Kidney epithelial cell (primary cell): ENCODE measurements around a stretch of chr2.

DNA sequence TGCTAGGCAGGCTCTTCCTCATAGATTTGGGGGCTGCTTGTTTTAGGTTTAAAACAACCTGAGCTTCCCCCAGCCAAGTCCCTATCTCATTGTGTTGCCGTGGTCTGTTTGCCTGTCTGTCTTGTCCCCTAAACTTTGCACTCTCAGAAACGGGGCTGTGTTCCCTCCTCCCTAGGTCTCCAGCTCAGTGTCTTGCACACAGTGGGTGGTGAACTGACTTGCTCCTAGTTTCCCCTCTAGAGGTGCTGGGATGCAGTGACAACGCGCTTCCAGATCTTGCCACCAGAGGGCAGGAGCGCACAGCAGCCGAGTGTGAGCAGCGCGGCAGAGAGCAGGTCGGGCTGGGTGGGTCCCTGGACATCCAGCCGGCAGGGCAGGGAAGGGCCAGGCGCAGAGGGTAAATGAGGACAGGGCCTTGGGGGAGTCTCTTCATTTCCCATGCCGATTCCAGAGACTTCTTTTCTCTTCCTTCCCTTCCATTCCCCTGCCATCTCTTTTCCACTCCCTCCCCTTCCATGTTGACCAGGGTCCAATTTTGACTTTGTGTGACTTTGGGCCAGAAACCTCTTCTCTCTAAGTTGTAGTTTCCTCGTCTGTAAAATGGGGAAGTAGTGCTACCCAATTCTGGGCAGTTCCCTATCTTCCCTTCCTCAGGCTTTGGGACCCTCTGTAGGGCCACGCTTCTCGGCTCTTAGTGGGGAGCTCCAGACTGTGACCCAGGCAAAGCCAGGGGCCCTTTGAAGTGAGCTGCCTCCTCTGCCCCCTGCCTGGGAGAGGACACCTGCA lies 43.5 kb upstream of the TAF1B start:
- RAMPAGE, long total RNA: no peak
- RRBS: no CpG with 5 or more reads among the region's 15 CpGs

- RAMPAGE, long total RNA: no peak
- RRBS: no CpG with 5 or more reads among the region's 7 CpGs
These were observed 2.8 kb downstream of the GRHL1 start for GRCh38 chr2:9954236-9954838.

GRCh38 chr2:10005862-10006117 lies 37.6 kb upstream of the KLF11 start:
- RAMPAGE, long total RNA: no peak
- RRBS: no CpG with 5 or more reads among the region's 4 CpGs

- RAMPAGE, long total RNA: no peak
- RRBS: 82% methylated on average over 2 of the region's 22 CpGs
These were observed 26.8 kb upstream of the KLF11 start for GRCh38 chr2:10016361-10017239.

- RAMPAGE, long total RNA: no peak
- RRBS: no CpG with 5 or more reads among the region's 6 CpGs
These were observed 5.3 kb downstream of the KLF11 start for GRCh38 chr2:10048640-10048984.

DNA sequence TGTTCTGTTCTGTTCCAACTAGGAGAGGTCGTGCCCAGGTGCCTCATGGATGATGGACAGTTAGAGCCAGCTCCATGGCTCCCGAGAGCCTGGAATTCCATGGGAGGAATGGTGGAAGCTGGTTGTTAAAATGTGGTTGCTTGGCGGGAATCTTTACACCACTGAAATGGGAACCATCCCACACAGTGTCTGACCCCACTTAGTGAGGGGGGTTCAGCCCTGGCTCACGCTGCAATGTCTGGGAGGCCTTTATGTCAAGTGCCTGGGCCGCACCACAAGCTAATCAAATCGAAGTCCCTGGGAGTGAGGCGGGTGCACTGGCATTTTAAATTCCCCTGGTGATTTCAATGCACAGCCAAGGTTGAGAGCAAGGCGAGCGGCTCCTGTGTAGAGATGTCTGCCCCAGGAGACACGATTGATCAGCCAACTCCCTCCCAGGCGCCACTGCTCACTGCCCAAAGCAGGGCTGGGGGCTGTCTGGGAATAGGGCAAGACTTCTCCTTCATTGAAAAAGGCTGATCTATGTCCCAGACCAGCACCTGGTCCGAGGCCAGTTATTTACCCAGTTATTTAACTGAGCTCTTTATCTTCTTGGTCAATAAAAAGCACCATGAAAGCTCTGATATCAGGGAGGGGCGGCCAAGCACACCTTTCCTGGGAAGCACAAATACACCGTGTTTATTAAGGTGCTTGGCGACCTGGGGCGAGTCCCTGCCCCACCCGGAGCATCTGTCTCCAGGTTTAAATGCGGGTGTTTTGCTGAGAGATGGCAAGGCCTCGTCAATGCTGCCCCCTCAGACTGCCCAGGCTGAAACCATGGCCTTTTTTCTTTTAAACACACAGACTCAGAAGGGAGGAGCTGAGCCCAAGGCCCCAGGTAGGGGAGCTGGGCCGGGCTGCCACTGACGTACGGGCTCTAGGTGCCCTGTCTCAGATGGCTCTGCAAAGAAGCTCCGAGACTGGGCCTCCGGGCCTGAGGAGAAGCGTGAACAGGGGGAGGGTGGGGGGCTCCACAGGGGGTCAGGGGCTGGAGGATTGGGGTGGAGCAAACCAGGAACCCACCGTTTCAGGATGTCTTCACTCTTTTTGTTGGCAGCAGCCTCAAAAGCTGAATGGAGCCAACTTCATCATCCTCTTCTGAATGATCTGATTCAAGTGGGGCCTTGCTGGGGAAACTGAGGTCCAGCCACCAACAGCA lies 74.0 kb upstream of the HPCAL1 start:
- RAMPAGE, long total RNA: no peak
- RRBS: no CpG with 5 or more reads among the region's 26 CpGs

DNA sequence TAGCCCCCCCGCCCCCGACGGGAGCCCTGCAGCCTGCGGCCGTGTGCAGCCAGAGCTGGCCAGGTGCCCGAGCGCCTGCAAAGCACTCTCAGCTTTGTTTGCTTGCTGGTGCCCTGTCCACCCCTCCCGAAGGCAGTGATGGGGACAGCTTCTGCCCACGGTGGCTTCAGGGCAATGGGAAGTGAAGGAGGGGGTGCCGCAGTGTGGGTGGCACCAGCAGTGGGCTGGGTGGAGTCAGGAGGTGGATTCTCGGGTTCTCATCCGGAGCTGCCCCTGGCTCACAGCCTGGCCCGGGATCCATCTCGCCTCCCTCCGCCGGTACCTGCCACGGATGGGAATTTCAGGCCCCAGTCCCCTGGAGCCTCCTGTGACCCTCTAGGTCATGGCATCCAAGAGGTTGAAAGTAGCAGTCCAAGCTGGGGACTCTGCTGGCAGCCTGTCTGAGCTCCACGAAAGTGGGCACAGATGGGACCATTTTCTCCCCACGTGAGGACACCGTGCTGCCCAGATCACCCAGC lies 15.9 kb upstream of the HPCAL1 start:
- RAMPAGE, long total RNA: no peak
- RRBS: no CpG with 5 or more reads among the region's 20 CpGs

- RAMPAGE, long total RNA: no peak
- RRBS: no CpG with 5 or more reads among the region's 17 CpGs
These were observed 1.6 kb upstream of the HPCAL1 start for GRCh38 chr2:10300955-10301735.

DNA sequence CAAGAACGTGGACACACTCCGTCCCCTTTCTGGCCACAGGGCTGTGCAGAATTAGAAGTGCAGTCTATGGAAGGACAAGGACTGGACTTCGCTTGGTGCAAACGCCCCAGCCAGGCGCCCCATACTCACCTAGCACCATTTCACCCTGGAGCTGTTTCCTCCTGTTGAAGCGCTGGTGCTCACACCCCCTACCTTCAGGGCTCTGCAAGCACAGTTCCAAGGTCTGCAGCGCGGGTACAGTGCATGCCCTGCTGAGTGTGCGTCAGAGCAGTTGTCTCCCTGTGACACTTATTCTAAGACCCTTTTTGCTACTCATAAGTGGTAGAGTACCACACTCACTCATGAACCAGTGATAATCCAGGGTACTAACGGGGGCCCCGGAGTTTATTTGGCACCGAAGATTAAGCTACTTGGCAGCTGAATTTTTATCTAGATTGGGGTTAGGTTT lies 3.1 kb downstream of the HPCAL1 start:
- RAMPAGE, long total RNA: no peak
- RRBS: no CpG with 5 or more reads among the region's 12 CpGs

DNA sequence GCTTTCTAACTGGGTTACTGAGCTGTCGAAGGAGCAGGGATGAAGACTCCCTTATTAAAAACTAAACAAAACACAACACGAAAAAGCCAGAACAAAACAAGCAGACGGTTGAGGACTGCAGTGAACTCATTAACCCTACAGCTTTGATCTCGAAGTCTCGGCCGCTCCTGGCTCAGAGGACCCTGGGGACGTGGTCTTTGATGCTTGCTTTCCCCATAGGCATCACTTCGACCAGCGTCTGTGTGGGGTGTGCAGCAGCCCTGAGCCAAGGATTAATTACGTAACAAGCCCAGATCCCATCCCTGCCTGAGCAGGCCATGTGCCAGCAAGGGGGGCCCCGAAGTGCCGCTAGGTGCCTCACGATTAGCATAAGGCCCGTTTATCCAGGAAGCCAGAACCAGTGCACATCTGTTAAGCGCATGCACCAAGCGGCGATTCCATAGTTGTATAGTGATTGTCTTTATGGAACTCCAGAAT lies 41.4 kb downstream of the HPCAL1 start:
- RAMPAGE, long total RNA: no peak
- RRBS: no CpG with 5 or more reads among the region's 17 CpGs

GRCh38 chr2:10352486-10353150 lies 49.9 kb downstream of the HPCAL1 start:
- RAMPAGE, long total RNA: no peak
- RRBS: no CpG with 5 or more reads among the region's 9 CpGs

GRCh38 chr2:10374247-10374976 lies 71.7 kb downstream of the HPCAL1 start:
- RAMPAGE, long total RNA: no peak
- RRBS: no CpG with 5 or more reads among the region's 15 CpGs

DNA sequence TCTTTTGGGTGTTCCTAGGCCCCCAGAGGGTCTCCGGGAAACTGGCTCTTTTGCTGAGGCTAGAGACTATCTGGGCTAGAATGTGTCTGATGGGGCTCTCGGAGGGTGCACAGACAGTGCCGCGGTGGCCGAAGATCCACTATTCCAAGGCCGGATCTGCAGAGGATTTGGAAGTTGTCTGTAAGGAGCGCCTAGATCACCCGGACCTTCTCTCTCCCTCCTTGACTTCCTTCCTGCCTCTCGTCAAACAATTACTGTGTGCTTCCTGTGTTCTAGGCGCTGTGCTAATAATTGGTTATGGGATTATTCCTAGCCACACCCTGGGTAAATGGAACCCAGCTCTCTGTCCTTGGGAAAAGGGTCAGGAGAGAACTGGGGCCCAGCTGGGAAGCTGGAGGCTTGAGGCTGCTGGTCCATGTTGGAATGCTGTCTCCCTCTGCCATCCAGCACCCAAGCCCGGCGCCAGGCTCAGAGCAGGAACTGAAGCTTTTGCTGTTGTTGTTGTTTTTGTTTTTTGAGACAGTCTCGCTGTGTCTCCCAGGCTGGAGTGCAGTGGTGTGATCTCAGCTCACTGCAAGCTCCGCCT lies 46.6 kb downstream of the ODC1 start:
- RAMPAGE, long total RNA: no peak
- RRBS: no CpG with 5 or more reads among the region's 14 CpGs

- RAMPAGE, long total RNA: no peak
- RRBS: no CpG with 5 or more reads among the region's 32 CpGs
These were observed 20.7 kb downstream of the ODC1 start for GRCh38 chr2:10427222-10428115.

- RAMPAGE, long total RNA: no peak
- RRBS: no CpG with 5 or more reads among the region's 17 CpGs
These were observed 7.8 kb downstream of the ODC1 start for GRCh38 chr2:10439899-10441083.

- RAMPAGE, long total RNA: no peak
- RRBS: no CpG with 5 or more reads among the region's 8 CpGs
These were observed 3.6 kb downstream of the ODC1 start for GRCh38 chr2:10444386-10445029.

GRCh38 chr2:10497629-10498328 lies 49.7 kb upstream of the ODC1 start:
- RAMPAGE, long total RNA: no peak
- RRBS: 7% methylated on average over 8 of the region's 32 CpGs

- RAMPAGE, long total RNA: no peak
- RRBS: no CpG with 5 or more reads among the region's 20 CpGs
These were observed 37.9 kb downstream of the PDIA6 start for GRCh38 chr2:10774344-10775351.

DNA sequence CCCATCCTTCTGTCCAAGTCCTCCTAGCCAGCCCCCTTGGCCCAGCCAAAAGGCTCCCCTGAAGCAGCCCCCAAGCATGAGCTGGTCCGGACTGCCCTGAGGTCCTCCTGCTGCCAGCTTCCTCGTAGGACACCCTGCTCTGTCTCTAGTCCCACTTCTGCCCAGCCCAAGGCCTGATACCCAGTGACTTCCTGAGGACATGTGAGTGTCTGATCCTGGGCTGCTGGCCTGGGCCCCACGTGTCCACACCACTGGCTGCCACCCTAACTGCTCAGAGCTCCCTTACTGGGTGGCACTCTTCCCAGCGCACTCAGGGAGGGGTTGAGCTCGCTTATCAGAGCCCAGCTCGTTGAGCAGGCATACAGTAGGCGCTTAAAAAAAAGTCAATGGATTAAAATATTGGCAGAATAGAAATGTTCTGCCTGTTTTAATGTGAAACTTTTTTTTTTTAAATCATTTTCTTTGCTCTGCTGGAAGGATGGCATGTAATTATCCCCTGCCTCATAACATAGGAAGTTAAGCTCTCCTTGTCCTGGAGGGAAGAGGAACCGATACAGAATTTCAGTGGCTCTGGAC lies 34.5 kb upstream of the PDIA6 start:
- RAMPAGE, long total RNA: no peak
- RRBS: no CpG with 5 or more reads among the region's 8 CpGs

GRCh38 chr2:11024268-11024539 lies 108.7 kb upstream of the C2orf50 start:
- RAMPAGE, long total RNA: no peak
- RRBS: no CpG with 5 or more reads among the region's 11 CpGs